Cytotoxic T cell (primary cell): ENCODE measurements around the gene ITGB2.

DNA sequence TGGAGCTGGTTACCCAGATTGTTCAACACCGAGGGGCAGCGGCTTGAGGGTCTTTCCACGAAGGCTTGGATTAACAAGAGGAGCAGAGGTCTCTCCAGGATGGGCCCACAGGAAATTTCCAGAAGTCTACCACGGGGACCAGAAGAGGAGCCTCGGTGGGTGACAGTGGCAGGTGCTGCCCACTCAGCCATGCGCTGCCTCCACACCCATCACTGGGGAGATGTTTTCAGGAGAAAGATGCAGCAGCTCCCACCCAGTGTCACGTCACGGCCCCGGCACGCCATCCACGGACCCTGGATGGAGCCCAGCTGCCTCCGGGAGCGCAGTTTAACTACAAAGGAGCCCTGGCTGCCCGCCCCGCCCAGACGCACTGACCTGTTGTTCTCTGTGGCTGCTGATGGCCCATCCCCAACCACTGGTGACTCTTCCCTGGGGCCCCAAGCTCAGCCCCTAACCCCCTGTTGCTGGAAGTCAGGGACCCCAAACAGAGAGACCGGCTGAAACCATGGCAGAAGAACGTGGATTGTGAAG, 6.7 kb downstream of the TSPEAR start:
- PRO-cap, 2 experiments = no peak in any of the 2 experiments

DNA sequence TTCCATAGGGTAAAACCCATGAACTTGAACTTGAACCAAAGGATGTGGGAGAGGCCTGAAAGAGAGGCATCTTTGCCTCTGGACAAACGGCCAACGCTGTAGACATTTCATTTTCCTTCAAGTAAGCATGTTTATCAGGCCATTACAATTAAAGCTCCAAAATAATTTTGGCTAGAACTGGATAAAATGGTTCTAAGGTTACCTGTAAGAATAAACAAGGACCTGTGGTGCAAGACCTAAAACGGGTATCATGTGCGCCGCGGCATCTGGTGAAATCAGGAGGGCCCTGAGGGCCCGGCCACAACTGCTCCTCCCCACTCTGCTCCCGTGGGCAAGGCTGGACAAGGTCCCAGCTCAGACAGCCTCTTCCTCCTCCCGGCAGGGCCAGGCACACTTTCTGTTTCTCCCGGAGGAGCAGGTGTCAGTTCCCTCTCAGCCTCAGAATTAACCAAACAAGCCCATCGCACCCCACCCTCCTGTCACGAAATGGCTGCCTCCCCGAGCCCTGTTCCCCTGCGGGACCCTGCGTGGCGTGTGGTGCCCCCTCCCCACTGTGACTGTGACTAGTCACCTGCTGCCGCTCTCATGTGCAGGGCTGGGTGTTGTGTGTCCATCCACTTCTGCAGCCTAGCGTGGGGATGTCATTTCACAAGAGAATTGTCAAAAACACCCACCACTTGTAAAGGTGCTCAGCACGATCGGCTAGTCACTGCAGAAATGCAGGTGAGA, 15.2 kb downstream of the PTTG1IP start:
- PRO-cap, 2 experiments = no peak in any of the 2 experiments

DNA sequence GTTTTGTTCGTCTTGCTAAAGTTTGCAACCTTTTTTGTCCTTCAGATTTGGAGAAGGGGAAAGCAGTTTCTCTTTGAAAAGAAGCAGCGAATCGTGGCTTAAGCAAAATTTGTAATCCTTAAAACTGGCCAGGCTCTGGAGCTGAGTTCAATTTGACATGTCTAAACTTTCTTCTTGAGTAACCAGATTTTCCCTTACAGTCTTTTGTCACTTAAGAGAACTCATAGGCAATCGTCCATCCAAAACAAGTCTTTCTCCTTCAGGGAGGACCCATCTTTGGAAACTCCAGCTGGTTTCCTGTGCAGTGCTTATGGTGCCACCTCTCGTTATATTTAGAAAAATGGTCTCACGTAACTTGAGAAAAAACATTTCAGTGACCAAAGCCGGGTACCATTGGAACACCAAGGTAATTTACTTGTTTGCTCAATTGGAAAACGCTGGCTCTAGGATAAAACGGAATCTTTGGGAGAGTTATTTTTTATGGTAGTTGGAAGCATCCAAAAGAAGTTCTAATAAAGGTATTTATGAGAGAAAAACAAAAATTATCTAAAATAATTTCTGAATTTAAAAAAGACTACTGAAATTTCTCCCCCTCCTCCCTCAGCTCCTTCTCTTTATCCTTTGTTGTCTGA, 1.9 kb upstream of the PTTG1IP start:
- PRO-cap, 2 experiments = no peak in any of the 2 experiments

GRCh38 chr21:44877838-44878503, 4.5 kb upstream of the PTTG1IP start:
- PRO-cap, 2 experiments = no peak in any of the 2 experiments

- PRO-cap, 2 experiments = no peak in any of the 2 experiments
Observed at GRCh38 chr21:44885707-44886823, 12.6 kb upstream of the PTTG1IP start.

- PRO-cap, 2 experiments = no peak in any of the 2 experiments
Observed at GRCh38 chr21:44894042-44894497, 20.6 kb upstream of the PTTG1IP start.

GRCh38 chr21:44920809-44921415, at the start of gene ITGB2:
TSS of gene ITGB2 (minus strand) at chr21:44920899.
- PRO-cap, 2 experiments = peak in 2 of 2 experiments; most common plus-strand start chr21:44921039 (in 2); most common minus-strand start chr21:44920872 (in 2)

- PRO-cap, 2 experiments = no peak in any of the 2 experiments
Observed at GRCh38 chr21:45003381-45003920, 63.6 kb downstream of the SLX9 start.

DNA sequence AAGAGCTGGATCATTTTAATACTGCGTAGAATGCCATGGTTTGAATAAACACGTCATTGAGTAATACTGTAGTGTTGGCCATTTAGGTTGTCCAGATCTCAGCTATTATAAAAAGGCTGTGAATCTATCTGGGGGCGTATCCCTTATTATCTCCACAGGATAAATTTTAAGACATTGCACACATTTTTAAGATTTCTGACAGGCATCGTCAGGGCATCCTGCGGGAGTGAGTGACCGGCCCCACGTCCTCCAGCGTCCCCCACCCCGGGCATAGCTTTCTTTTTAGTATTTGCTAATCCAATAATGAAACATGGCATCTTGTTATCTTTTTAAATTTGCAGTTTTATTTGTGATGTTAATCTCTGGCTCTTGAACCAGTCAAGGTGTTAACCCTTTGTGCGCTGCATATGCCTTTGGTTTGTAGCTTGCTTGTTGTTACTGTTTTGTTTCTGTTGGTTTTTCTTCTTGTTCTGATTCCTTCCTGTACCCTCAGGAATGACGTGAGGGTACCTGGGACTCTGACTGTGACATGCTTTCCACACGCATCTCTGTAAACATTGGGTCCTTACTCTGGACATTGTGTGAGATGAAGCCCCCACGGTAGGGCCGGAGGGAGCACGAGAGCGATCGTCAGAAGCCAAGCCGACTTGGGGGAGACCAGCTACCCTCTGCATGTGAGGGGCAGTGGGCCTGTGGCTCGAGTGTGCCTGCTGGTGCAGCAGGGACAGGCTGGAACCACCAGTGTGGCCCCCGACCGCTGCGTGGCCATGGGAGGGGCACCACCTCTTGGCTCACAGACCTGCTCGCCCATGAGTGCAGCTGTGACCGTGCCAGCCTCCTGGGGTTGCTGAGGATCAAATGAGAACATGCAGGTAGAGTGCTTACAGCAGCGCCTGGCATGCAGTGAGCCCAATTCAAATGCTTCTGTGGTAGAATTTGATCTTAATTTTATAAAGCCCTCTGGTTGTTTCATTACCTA, 23.1 kb upstream of the ADARB1 start:
- PRO-cap, 2 experiments = no peak in any of the 2 experiments

GRCh38 chr21:45056352-45056881, 18.0 kb upstream of the ADARB1 start:
- PRO-cap, 2 experiments = no peak in any of the 2 experiments

- PRO-cap, 2 experiments = no peak in any of the 2 experiments
Observed at GRCh38 chr21:45074930-45075222, 496 bp downstream of the ADARB1 start.

DNA sequence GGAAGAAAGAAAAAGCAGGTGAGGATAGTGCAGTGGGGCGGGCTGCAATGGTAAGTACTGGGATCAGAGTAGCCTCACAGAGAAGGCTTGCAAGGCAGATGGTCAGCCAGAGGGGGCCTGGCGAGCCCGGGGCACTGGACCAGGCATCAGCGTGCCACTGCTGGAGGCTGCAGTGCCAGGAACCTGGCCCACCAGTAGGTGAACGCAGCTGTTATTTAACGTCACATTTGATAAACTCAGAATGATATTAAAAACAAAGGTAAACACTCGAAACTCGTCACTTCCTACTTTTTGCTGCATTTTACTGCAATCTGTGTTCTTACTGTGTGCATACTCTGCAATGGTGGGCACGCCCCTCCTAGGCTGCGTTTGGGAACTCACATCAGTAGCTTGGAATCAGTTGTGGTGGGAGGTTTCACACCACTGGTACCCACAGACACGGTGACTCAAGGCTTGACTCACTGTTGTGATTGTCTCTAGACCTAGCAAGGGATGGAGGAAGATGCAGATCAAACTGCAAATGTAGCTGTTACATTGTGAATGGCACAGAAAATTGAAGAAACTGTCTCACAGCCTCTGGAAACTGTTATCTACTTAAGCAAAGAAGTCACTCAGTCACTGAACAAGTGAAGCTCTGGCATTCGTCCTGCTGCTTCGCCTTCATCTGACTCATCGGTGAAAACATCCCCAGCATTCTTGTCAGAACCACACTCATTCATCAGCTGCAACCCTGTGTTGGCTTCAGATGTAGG, 59.7 kb downstream of the POFUT2 start:
- PRO-cap, 2 experiments = peak in 2 of 2 experiments; most common plus-strand start position 399 of the sequence (in 1); most common minus-strand start position 217 of the sequence (in 2)

DNA sequence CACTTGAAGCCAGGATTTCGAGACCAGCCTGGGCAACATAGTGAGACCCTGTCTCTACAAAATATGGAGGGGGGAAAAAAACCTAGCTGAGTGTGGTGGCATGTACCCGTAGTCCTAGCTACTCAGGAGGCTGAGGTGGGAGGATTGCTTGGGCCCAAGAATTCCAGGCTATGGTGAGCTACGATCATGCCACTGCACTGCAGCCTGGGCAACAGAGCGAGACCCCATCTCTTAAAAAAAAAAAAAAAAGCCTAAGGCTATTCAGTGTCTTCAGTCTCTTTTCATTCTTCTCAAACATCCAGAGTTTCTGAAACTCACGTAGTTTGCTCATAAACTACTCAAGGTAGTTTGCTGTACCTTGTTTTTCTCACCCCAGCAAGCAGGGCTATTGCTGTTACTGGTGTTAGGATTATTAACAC, 37.9 kb downstream of the POFUT2 start:
- PRO-cap, 2 experiments = no peak in any of the 2 experiments

DNA sequence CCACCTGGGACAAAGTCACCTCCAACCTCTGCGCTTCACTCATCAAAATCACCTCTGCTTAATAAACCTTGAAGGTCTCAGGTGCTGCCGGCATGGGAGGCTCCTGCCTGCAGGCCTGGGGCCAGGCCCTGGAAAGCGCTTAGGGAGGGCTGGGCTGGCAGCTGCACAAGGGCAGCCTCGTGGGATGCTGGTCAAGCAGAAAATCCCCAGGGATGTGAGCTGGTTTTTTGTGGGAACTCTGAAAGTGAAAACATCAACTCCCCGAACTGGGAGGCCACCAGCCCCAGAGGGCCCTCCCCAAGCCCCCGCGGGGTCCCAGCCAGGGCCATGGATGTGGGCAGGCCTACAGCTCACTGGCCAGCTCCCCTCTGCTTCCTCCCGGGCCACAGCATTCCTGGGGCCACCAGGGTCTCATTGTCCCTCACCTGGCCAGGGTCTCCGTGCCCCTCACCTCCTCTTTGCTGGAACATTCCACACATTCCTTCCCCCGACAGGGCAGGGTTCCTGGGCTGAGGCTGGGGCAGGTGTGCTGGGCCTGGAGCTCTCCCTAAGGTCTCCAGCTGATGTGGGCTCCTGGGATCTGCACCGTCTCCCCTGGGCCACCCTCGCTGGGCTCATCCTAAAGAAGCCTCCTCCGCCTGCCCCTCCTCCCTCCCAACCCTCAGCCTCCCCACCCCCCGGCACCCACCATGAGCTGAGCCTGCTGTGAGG, 35.9 kb upstream of the POFUT2 start:
- PRO-cap, 2 experiments = no peak in any of the 2 experiments

- PRO-cap, 2 experiments = no peak in any of the 2 experiments
Observed at GRCh38 chr21:45328524-45329256, 41.0 kb upstream of the POFUT2 start.

GRCh38 chr21:45388011-45388448, 16.9 kb upstream of the COL18A1 start:
- PRO-cap, 2 experiments = no peak in any of the 2 experiments

DNA sequence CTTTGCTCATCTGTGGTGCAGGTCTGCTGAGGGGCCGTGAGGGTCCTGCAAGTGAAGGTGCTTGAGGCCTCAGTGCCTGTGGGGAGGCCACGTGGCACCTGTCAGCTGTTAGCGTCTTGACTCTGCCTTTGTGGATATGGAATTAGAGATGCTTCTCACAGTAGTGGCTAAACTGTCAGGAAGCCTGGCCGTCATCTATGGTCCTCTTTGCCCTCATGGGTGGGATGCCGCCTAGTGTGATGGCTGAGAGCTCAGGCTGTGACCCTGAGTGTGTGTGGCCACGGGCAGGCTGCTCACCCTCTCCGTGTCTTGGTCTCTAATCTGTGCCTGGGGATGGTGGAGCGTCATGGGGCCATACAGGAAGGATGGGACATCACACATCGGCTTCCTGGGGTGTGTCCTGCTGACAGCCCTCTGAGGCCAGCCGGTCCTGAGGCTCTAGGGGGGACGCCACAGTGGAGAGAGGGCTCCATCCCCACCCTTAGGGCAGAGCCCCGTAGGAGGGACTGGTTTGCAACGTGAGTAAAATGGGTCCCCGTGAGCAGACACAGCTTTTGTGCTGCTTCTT, 7.8 kb downstream of the COL18A1 start:
- PRO-cap, 2 experiments = no peak in any of the 2 experiments

DNA sequence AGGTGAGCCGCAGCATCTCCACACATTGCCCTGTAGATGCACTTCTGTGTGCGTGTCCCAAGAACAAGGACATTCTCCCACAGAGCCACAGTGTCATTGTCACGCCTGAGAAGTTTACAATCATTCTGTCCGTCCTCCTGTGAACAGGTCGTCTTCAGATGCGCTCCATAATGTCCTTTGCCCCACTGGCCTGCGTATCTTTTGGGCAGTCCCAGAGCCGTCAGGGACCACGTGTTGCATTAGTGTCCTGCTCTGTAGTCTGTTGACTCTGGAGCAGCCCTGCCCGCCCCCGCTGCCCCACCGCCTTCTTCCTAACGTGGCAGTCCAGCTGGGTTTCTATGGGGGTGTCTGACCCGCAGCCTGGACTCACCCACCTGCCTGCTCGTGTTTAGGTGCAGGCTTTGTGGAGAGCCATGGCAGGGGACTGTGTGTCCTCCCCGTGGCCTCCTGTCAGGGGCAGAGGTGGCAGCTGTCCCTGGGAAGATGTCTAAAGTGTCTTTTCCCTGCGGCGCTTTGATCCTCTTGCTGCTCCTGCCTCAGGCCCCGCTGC, 43.7 kb downstream of the COL18A1 start:
- PRO-cap, 2 experiments = no peak in any of the 2 experiments

DNA sequence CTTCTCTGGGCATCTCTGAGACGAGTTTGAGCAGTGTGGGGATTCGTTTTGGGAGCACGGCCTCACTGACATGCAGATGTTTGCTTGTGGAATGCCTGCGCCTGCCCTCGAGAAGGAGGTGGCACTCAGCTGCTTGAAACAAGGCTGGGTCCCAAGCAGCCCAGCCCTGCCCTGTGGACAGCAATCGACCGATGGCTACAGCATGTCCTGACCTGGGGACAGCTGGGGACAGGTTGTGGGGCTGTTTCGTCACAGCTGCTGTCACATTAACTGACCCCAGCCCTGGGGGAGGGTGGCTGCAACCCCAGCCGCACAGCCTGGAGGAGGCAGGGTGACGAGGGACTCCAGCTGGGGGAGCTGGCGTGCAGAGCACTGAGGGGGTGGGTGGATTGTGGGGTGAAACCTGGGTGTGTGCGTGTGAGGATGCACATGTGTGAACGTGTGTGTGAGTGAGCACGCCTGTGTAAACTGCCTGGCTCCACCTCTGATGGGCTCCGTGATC, 49.2 kb downstream of the COL18A1 start:
- PRO-cap, 2 experiments = no peak in any of the 2 experiments

GRCh38 chr21:45457678-45458139, 52.7 kb downstream of the COL18A1 start:
- PRO-cap, 2 experiments = no peak in any of the 2 experiments